Hair follicular keratinocyte (primary cell): ENCODE measurements around a stretch of chr4.

- RAMPAGE, long total RNA: no peak
Measured at GRCh38 chr4:113513653-113514090, 247.9 kb downstream of the CAMK2D start.

DNA sequence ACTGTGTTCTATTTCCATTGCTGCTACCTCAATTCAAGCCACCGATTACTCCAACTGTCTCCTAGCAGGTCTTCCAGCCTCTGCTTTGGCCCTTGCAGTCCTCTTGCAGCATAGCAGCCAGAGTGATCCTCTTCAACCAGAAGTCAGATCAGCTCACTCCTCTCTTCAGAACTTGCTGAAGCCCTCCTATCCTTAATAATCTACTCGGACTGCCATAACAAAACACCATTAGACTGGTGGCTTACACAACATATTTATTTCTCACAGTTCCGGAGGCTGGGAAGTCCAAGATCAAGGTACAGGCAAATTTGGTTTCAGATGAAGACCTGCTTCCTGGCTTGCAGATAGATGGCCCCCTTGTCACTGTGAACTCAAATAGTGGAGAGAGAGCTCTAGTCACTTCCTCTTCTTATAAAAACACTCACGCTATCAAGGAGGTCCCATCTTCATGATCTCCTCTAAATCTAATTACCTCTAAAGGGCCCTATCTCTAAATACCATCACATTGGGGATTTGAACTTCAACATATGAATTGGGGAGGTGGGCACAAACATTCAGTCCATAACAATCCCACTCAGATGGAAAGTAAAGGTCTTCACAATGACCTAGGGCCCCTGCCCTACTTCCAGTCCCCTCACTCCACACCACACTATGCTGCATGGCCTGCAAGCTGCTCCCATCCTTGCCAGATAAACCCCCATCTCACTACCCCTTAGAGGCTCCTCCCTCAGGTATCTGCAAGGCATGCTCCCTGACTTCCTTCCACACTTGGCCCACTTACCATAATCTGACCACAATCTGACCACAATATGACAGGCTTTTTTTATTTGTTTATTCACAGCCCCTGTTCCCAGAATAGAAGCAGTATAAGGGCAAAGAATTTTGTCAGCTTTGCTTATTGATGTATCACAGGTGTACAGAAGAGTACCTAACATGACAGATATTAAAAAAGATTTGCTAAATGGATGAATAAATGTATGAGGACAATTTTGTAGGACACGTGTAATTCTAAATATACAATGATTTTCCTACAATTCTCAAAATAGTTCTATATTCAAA is 124.9 kb downstream of the CAMK2D start:
- RAMPAGE, long total RNA: no peak

- RAMPAGE, long total RNA: no peak
Measured at GRCh38 chr4:113637861-113638465, 123.6 kb downstream of the CAMK2D start.

GRCh38 chr4:113658392-113659038 is 103.0 kb downstream of the CAMK2D start:
- RAMPAGE, long total RNA: no peak

DNA sequence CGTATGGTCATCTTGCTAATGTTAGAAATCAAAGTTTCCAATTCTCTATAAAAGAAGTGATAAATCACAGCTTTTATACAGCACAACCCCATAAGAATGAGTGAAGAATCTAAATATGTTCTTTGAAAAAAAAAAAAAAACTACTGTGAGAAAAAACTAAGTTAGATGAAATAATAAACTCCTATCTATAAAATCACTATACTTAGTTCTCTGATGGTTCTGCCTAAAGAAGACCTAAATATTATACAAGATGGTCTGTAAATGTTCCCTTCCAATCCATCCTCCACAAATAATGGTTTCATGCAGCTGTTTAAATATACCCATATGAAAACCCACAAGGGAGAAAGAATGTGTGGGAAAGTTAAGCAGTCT is 23.5 kb downstream of the CAMK2D start:
- RAMPAGE, long total RNA: no peak

- RAMPAGE, long total RNA: no peak
Measured at GRCh38 chr4:113740733-113741205, 20.8 kb downstream of the CAMK2D start.

- RAMPAGE, long total RNA: no peak
Measured at GRCh38 chr4:113745538-113746169, 15.9 kb downstream of the CAMK2D start.

DNA sequence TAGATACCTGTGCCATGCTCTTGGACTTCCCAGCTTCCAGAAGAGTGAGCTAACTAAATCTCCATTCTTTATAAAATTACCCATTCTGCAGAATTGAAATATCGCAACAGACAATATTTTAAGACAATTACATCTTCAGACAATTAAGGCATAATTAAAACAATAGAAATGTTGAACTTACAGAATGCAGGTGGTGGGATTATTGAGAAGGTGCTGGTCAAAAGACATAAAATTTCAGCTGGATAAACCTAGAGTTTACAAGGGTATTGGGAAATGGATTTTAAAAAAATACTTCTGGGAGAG is 107.1 kb upstream of the UGT8 start:
- RAMPAGE, long total RNA: no peak

DNA sequence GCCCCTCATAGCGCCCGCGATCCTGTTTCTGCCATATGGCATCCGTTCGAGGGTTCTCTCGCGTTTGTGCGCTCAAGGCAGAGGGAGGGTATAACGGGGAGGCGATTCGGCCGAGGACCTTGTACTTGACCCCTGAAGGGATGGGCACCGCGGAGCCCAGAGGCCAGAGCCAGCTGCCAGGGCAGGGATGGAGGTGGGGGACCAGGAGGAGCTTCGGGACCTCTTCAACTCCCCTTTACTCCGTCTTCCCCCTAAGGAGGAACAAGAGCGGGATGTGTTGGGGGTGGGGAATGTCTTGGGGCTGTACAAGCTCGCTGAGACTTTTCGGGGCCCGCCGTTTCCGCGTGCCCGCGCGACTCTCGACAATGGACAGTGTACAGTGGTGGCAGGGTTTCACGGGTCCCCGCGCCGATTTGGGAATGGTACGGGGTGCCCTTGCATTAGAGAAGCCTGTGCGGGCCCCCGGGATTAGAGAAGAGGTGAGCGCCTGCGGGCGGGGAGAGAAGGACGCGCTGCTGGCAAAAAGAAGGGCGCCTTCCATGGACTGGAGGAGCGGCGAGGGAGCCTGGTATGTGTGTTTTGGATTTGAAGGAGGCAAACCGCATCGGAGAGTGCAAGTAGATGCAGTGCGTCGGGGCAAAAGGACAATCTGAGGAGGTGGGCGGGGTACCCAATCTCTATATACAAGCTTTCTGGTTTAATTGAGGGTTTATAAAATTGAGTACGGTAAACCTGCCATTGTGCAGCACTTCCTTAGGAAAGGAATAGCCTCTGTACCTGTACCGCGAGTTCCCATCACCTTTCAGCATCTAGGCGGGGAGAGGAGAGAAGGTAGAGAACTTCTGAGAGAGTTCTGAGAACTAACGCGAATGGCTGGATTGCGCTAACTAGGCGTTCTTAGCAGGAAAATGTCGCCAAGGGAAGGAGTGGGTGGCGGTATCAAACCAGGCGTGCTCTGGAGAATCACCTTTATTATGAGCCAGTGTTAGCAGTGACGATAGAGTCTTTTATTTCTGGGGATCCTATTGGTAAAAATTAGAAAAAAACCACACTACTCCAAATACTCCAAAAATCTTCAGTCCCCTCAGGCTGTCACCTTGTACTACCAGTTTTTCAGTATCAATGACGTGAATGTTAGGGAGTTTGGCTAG is 987 bp downstream of the UGT8 start:
- RAMPAGE, long total RNA: no peak

- RAMPAGE, long total RNA: no peak
Measured at GRCh38 chr4:117324806-117325148, 239.4 kb upstream of the TRAM1L1 start.

- RAMPAGE, long total RNA: no peak
Measured at GRCh38 chr4:118032994-118033806, 1.1 kb upstream of the NDST3 start.

- RAMPAGE, long total RNA: no peak
Measured at GRCh38 chr4:118278807-118279560, 73.8 kb downstream of the PRSS12 start.

DNA sequence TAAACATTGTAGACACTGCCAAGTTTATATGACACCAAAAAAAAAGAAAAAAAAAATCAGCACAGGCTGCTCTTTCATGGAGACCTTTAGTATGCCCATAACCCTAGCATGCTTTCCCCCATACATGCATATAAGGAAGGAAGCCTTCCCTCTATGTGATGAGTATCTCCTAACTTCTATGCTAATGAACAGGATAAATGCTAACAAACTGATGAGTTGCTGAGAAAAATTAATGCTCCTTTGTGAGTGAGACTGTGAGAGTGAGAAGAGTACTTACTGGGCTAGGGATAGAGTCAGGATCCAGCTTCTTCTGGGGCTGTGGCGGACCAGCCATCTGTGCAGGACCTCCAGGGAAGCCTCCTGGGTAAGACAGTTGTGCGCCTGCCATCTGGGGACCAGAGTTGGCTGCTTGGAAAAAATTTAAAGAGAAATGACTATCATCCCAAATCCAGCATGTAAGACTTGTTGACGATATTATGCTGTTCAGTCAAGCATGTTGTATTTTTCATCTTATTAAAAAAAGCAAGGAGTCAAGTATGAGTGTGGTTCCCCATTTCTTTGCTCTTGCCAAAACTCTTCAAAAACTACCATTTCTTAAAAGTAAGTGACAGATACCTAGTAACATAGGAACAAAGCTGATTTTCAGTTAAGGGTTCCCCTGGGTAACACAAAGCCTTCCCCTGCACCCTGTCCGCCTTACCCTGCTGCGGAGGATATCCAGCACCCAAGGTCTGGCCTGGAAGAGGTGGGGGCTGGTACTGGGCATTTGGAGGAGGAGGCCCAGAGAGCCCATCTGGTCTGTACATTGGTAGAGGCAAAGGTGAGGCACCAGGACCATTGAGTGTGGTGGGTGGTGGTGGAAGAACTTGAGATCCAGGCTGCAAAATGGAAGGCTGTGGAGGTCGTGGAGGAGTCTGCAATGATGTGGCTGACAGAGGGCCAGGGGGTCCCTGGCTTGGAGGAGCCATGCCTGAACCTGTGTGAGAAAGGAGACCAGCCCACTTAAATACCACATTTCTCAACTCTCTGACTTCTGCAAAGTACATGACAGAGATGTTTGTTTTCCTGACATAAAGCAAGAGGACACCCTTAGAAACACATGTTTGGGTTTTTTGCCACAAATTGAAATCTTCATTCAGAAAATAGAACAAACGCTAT is 20.8 kb downstream of the SEC24D start:
- RAMPAGE, long total RNA: no peak

GRCh38 chr4:118909189-118910037 is 20.8 kb downstream of the SYNPO2 start:
- RAMPAGE, long total RNA: no peak

- RAMPAGE, long total RNA: no peak
Measured at GRCh38 chr4:118938823-118939927, 50.5 kb downstream of the SYNPO2 start.

GRCh38 chr4:118968743-118969040 is 80.0 kb downstream of the SYNPO2 start:
- RAMPAGE, long total RNA: no peak

- RAMPAGE, long total RNA: no peak
Measured at GRCh38 chr4:119026503-119027515, 108.8 kb upstream of the MYOZ2 start.

GRCh38 chr4:119128035-119128534 is 7.5 kb upstream of the MYOZ2 start:
- RAMPAGE, long total RNA: no peak

DNA sequence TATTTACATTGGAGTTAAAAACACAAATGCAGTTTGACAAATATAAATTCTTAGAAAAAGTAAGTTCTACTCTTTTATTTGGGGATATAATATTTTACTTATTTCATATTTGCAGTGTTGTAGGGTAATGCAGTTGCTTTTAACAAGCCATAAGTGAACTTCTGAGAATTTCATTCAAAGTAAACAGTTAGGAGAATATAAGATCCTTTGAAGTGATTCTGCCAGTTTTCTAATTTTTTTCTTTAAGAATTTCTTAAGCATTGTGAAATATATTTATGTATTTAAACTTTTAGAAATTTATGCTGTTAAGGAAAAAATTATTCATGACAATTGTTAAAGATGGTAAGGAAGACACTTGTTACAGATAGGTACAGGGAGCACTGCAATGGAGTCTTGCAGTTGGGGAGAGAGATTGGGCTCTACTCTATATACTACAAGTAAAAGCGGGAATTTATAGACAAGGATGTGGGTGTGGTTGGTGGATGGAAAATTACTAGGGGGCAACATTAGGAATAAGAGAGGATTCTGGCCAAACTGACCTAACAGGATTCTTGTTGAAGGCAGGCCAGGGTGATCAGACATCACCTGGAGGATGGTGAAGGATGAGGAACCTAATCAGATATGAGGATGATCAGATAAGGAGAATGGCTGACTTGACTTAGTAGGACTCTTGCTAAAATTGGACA is 8.0 kb downstream of the USP53 start:
- RAMPAGE, long total RNA: no peak

- RAMPAGE, long total RNA: no peak
Measured at GRCh38 chr4:119263176-119263542, 37.3 kb downstream of the C4orf3 start.